Sciatic nerve (tissue), 1 donor: ENCODE measurements around a stretch of chr3.

DNA sequence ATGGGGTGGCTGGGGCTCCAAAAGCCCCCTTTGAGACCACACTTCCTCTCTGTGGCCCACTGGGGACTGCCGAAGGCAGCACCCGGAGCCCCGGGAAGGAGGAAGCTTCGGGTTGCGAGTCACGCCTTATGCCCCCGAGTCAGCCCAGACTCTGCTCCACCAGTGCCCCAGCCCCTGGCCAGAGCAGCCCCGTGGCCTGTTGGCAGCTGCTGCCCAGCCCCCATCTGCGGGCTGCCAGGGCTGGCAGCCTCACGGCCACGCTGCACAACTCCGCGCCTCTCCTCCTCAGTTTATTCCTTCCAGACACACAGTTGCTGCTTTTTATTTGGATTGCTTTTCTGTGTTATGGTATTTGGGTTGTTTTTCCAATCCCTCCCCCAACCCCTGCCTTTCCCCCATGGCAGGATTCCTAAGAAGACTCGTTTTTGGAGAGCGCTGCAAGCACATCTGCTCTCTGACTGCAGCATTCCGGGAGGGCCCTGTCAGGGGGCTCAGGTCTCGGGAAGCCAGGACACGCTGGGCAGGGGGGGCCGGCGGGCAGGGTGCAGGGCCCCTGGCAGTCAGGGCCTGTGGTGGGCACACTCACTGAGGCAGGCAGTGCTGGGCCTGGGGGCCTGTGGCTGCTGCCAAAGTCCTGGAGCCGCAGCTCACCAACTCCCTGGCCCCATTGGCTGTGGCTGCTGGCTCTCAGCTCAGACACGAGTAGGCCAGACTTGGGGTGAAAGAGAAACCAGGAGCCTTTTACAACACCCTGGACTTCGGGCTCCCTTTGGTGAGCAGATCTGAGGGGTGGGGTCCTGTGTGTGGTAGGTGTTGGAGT is 20.2 kb downstream of the MAGEF1 start:
- PRO-cap: no peak

DNA sequence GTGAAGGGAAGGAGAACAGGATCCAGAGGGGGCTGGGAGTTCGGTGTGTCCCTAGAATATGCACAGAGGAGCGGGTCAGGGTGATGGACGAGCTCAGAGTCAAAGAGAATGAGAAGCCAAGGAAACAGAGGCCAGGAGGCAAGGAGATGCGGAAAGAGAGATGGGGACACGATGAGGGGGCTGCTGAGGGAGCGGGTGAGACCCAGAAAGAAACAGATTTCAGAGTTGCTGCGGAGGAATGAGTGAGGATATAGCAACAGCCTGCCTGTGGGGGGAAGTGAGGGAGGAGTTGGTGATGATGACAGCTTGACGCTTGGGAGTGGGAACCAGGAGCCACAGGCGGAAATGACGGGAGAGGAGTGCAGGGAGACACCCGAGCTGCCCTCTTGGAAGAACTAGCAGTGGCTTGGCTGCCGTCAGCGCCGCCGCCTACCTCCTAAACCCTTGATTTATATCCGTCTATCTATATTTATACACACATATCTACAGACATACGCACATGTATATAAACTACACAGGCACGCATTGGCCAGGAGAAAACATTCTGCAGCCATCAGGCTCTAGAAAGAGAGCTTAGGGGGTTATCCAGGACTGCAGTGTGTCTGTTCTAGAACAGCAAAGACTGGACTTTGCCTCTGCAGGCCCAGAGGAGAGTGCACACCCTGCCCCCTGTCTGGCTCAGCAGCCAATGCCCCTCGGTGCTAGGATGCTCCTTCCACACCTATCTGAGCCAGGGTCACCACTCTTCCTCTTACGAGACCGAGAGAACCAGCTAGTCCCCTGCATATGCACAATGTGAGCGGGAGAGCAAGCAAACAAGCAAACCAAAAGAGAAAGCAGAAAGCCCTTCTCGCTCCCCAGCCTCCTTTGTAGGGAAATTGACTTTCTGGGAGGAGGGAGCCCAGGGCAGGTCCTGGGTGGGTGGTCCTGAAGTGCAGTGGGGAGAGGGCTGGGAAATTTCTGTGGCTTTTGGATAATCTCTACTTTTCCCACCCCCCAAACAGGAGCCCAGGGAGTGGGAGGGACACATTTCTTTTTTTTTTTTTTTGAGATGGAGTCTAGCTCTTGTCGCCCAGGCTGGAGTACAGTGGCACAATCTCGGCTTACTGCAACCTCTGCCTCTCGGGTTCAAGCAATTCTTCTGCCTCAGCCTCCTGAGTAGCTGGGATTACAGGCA is 45.3 kb upstream of the MAGEF1 start:
- PRO-cap: bidirectional peak, plus-strand start at position 342 of the sequence, minus-strand start at position 240 of the sequence

DNA sequence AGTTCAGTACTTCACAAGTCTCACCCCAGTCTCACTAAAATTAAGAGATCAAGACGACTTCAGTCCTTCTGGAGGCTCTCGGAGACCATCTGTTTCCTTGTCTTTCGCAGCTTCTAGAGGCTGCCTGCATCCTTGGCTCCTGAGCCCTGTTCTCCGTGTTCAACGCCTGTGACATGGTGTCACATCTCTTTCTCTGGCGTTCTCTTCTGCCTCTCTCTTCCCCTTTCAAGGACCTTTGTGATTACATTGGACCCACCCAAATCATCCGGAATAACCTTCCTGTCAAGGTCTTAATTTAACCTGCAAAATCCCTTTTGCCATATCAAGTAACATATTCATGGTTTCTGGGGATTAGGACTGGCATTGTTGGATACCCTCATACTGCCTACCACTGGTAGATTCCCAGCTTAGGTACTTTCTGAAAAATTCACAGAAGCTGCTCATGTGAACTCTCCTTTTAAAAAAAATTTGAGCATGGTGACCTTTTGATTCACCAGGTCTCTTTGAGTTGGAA is 8.3 kb downstream of the VPS8 start:
- PRO-cap: no peak

DNA sequence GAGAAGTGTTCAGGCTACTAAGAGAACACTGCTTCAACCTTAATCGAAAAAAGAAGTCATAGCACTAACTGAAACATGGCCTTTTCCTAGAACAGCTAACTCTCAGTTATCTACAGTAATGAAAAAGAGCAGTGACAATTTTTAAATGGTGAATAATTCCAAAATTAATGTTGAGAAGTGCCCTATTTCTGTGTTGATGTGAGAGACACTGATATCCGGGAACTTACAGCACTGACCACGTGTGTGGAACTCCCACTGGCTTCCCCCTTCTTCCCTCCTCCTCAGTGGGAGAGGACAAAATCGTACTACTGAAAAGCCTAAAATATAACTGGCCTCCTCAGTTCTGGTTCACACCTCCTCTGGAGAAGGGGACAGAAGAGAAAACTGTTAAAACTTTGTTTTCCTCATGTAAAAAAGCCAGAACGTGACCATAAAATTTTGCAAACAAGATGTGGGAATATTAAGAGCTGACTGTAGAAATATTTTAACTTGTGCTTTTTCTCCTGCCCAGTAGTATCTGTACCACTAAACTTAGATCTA is 74.5 kb downstream of the C3orf70 start:
- PRO-cap: no peak

- PRO-cap: unidirectional peak, plus-strand start at chr3:185328900
Measured at GRCh38 chr3:185328679-185329431, 34.1 kb upstream of the MAP3K13 start.

DNA sequence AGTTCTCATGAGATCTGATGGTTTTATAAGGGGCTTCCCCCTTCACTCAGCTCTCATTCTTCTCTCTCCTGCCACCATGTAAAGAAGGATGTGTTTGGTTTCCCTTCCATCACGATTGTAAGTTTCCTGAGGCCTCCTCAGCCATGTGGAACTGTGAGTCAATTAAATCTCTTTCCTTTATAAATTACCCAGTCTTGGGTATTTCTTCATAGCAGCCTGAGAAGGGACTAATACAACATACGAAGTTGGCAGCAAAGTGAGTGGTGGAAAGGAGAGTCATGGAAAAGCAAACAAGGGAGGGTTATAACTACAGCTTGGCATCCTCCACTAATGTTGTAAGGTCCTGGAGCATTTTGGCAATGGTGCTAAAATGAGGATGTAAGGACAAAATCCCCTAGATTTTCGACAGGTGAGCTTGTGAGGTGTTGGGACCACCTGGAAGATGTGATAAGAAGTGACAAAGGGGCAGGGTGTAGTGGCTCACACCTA is 5.8 kb upstream of the TMEM41A start:
- PRO-cap: no peak

DNA sequence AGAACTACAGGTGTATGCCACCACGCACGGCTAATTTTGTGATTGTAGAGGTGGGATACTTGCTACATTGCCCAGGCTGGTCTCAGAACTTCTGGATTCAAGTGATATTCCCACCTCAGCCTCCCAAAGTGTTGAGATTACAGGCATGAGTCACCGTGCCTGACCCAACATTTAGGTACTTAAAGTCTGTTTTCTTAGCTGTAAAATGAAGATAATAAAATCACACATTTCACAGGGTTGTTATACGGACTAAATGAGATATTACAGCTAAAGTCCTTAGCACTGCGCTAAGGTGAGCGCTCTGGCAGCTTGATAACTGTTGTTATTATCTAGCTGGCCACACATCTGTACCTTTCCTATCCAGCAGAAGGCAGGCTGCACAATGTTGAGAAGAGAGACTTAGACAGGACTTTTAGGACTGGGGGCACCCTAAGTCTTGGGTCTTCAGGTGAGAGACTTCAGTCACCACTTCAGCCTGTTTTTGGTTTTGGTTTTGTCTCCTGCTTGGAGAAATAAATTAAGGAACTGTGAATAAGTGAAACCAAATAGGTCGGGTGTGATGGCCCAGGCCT is 2.7 kb upstream of the LIPH start:
- PRO-cap: no peak

- PRO-cap: no peak
Measured at GRCh38 chr3:185645986-185646459, 59.9 kb downstream of the SENP2 start.

DNA sequence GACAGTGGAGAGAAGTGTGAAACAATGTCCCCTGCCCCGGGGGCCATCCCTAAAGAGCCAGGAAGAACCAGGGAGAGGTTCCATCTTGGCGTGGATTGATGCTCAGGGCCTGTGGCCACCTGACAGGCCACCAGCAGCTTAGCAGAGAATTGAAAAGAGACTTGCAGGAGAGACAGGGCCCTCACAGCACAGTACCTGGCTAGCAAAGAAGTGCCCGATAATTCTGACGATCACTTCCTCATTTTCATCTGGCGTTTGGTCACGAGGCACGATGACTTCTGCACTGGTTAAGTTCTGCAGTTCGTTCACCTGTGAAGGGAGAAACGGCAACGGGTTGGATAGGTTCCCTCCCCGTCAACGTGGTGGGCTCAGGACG is 60.7 kb downstream of the SENP2 start:
- PRO-cap: no peak

- PRO-cap: no peak
Measured at GRCh38 chr3:185764495-185765072, 60.3 kb downstream of the IGF2BP2 start.

- PRO-cap: no peak
Measured at GRCh38 chr3:185934015-185935255, 3.4 kb downstream of the TRA2B start.

GRCh38 chr3:186095477-186095676 is 13.5 kb downstream of the ETV5 start:
- PRO-cap: no peak

GRCh38 chr3:186102655-186102998 is 6.3 kb downstream of the ETV5 start:
- PRO-cap: no peak

DNA sequence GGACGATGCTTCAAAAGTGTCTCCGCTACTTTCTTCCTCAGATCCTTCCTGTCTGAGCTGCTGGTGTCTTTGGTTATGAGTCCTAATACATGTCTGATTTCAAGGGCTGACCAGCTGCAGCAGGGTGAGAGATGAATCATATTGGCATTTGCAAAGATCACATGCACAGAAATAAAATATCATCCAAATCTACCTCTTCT is 116.8 kb upstream of the ETV5 start:
- PRO-cap: no peak

DNA sequence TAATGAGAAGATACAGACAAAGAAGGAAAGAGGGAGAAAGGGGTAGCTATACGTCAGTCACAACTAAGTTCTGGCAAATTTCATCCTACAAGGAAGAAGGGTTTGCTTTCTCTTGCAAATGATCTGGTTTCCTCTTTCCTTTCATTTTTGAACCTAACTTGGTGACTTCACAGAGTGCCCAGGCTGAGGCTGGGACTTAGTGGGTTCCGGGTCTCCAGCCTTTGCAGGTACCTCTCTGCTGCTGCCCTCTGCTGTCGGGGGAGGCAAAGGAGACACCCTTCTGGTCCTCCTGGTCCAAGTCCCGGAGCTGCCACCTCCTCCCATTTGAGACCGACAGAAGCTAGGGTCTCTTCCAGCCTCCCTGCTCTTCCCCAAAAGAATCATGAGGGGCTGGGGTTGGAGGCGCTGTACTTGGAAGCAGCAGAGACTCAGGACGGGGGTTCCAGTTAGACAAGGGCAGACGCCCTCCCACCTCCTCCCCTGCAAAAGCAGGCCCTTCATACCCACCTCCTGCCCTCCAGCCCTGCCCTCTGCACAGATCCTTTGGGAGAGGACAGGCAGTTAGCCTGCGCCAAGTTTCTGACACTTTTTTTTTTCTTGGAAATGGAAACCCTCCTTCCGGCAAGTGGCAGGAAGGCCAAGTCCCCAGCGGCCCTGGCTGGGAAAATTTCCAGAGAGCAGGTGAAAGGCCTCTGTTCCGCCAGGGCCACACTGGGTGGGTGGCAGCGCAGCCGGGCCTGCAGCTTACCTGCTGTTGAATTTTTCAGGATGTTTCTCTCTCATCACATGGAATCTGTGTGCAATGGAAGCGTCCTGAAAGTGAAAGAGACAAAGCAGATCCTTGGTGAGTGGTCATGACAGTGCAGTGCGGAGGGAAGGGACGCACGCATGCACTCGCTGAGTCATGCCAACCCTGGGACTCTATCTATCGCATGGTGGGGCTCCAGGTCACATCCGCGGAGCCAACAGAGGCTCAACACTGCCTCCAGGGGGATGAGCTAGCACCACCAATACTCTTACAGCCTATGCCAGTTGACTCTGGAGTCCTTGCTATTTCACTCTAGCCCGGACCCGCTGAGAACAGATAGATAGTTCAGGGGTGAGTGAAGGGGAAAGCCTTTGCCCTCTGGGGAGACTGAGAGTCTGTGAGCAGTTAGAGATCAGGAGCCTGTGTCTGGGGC is 119.9 kb downstream of the DGKG start:
- PRO-cap: no peak

- PRO-cap: no peak
Measured at GRCh38 chr3:186532568-186533204, 11.5 kb downstream of the CRYGS start.

GRCh38 chr3:186618358-186618893 is 5.6 kb downstream of the AHSG start:
- PRO-cap: no peak

DNA sequence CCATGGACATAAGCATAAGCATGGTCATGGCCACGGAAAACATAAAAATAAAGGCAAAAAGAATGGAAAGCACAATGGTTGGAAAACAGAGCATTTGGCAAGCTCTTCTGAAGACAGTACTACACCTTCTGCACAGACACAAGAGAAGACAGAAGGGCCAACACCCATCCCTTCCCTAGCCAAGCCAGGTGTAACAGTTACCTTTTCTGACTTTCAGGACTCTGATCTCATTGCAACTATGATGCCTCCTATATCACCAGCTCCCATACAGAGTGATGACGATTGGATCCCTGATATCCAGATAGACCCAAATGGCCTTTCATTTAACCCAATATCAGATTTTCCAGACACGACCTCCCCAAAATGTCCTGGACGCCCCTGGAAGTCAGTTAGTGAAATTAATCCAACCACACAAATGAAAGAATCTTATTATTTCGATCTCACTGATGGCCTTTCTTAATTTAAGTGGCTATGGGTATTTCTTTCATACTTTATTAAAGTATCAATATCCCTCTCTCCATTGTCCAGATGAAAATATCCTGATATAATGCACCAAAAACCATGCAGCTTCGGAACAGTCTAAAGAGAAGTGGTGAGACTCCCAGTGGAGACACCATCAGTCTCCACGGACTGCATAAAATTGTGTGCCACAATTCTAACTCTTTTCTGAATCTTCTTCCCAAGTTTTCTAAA is 24.9 kb downstream of the KNG1 start:
- PRO-cap: no peak

GRCh38 chr3:186786800-186787668 is 3.7 kb downstream of the EIF4A2 start:
- PRO-cap: no peak

DNA sequence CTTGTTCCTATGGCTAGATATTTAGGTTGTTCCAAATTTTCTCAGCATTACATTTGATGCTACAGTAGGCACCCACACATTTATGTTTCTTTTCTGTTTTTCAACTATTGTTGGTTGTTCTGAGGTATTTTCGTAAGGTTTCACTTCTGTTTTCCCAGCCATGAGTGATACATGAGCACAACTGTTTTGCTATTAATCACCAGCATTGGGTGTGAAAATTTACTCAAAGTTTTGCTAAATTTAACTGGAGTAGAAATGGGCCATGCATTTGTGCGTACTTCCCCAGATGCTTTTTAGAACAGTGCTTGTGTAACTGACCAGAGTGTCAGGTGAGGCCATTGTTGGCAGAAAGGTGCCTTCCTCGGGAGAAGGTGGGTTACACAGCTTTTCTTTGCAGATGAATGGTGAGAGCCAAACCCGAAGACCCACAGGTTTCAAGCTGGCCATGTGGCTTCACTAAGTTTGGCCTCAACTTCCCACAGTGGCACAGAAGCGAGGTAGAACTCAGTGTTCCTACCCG is 70.4 kb downstream of the ST6GAL1 start:
- PRO-cap: no peak